Myometrial cell (primary cell): ENCODE measurements around a stretch of chr16.

- RAMPAGE, long total RNA, result no peak
Measured at GRCh38 chr16:89798478-89799533, 17.6 kb downstream of the FANCA start.

- RAMPAGE, long total RNA, result no peak
Measured at GRCh38 chr16:89818801-89819207, 2.4 kb upstream of the FANCA start.

DNA sequence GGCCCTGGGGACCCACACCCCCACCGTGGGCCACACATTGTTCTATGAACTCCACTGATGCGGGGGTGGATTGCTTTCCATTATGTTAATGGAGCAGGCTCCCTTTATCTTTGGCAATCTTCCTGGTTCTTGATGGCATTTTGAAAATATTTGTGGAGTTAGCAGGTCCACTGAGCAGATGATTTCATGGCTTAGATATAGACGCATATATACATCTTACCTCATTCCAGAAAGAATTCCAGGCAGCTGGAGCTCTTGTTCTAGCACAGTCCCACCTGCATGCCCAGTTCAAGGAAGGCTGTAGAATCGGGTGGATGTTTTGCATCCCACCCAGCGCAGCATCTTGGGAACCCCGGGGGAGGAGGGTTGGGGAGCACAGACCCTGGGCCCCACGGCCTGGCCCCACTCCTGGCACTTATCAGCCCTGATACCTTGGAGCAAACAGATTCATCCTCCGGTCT lies 14.6 kb downstream of the SPIRE2 start:
- RAMPAGE, long total RNA, result no peak

DNA sequence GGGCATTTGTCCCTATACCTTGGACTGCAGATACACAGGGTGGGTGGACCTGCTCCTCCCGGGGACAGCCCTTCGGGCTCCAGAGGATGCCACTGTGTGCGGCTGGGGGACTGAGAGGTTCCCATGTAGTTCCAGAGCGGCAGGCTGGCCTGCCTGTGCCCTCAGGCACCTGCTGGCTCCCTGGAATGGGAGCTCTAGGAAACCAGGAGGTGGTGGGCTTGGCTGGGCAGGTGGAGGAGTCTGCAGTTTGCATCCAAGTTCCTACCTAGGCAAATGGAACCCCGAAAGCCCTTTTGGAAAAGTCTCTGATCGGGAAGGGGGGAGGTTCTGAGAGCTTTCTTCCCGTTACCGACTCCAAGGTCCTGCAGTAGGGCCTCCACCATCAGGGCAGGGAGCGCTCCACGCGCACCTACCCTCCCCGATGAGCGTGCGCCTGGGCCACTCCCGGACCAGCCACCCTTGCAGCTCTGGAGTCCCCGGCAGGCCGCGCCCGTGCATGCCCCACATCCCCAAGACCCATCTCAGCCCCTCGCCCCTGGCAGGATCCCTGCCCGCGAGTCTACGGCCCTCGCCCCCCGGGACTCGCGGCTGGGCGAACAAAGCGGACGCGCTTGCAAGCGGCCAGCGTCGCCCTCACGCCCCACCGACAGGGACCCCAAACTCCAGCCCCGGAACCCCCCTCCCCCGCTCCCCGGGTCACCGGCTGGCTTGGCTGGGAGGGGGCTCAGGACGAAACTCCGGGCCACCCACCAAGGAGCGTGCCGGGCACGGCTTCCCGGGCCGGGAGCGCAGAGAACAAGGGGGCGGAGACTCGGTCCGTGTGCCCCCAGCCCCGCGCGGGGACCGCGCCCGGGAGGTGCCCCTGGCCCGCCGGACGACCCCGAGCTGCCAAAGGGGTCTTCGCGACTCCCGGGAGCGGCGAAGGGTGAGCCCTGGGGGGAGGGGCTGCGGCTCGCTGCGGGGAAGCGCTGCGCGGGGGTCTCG lies 657 bp downstream of the DBNDD1 start:
- RAMPAGE, long total RNA, result no peak

GRCh38 chr16:90081937-90082432 lies 4.9 kb upstream of the PRDM7 start:
- RAMPAGE, long total RNA, result no peak